ENCODE measurements around a stretch of chr17.

DNA sequence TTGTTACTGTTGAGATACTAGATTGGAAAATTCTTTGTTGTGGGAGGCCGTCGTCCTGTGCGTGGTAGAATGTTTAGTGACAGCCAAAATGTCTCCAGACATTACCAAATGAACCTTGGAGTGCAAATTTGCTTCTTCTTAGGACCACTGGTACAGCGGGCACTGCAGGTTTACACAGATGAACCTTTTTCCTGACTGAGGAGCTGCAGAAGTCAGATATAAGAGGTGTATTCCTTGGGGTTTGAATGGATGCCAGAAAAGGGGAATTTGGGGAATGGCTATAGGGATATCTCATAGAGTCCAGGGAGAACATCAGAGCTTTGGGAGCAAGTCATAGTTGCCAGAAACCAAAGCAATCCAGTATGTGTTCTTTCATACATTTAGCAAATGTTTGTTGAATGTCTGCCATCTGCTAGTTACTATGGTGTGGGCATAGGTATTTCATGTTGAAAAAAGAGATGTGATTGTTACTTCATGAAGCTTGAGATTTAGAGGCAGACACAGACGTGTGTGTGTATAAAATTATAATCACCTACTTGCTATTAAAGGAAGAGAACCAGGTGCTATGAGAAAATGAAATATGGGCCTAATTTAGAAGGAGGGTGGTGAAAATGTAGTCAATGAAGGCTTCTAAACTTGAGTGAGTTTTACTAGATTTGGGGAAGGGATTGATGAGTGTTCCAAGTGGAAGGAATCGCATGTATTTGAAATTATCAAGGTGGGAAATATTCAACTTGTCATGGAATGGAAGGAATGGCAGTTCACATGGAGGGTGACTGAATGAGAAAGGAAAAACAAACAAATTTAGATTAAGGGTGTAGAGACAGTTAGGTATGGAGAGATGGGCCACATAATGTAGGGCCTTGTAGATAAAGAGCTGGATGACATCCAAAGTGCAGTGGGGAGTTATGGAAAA, 47.0 kb downstream of the MAP2K4 start:
- PRO-cap, 2 experiments, result no peak in any of the 2 experiments

GRCh38 chr17:12622590-12622988, 43.1 kb upstream of the MYOCD start:
- PRO-cap, 2 experiments, result no peak in any of the 2 experiments

GRCh38 chr17:12765670-12765978, 23.7 kb upstream of the ARHGAP44 start:
- PRO-cap, 2 experiments, result no peak in any of the 2 experiments

GRCh38 chr17:12790718-12790933, 1.3 kb downstream of the ARHGAP44 start:
- PRO-cap, 2 experiments, result peak in 1 of 2 experiments; most common minus-strand start chr17:12790792 (in 1)

DNA sequence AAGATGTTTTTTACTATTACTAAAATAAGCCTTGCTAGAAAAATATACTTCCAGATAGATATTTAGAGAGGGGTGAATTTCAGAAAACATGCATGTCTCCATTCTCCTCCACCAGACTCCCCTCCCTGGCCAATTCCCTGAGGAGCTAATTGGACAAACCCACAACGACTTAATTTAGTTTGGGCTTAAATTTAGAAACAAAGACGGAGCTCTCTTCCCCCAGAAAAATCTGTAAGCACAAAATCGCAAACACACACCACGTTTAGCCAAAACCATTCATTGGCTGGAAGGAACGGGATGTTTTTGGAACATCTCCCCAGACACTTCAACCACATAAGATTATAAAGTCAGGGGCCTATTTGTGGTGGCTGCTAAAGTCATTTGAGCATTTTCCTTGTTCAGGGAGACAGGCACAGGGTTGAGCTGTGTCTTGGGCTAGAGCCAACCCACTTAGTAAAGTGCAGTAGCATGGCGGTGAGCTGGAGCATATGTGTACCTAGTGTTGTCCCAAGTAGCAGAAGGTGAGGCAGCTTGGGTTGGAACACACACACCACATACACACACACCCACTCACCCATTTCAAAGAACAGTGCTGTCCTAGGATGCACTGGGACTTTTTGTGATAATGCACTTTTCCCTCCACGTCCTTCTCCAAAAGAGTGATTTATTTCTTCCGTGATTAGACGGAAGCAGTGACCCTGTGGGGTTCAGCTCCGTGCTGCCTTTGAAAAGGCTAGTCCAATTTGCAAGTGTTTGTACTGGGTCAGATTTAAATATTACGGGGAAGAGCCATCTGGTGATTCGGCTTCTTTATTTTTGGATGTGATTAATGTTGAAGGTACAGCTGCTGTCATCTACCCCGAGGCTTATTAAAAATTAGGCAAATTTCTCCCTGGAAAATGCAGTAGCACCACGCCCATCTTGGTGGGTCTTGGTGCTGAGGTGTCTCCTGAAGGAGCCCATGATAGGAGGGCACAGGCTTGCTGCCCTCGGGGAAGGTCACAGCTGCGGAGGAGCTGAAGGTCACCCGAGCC, 32.2 kb downstream of the ELAC2 start:
- PRO-cap, 2 experiments, result no peak in any of the 2 experiments

DNA sequence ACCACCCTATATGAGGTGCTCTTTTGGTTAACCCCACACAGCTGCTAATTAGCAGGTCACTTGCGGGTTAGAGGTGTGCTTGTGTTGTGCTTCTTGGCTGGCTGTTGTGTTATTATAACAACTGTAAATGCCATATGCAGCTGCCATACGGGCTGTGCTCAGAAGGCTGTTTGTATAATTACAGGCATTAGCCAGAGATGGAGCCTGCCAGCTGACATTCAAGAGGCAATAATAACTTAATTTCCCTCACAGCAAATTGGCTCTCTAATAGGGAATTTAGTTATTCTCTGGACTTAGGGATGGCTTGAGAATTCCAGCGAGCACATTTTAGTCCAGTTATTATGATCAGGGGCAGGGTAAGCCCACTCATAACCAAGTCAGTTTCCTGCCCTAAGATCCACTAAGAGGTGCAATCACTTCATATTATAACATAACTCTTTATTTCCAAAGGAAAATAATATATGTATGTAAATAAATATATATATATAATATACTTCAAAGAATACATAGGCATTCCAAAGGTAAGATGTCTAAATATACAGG, 205.3 kb upstream of the ELAC2 start:
- PRO-cap, 2 experiments, result no peak in any of the 2 experiments

- PRO-cap, 2 experiments, result no peak in any of the 2 experiments
These were observed 138.3 kb upstream of the COX10 start for GRCh38 chr17:13930779-13931584.

DNA sequence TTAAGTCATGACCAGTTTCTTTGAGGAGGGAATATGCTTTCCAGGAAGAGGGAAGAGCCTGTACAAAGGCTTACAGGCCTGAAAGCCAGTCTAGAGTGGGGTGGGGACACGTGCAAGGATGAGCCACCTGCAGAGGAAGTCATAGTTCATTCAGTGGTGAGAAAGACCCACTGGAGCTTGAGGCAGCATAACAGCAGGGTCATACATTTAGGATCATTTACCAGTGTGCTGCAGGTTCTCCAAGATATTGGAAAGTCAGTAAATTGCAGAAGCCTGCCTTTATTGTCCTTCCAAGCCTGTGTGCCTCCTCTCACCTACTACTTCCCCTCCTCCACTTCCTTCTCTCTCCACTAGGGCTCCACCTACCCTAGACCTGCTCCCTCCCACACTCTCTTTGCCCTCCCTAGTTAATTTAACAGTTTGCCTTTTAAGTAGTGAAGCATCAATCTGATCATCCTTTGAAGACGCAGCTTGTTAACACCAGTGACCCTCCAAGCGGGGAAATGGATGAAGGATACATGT, 40.2 kb downstream of the CDRT15 start:
- PRO-cap, 2 experiments, result no peak in any of the 2 experiments

DNA sequence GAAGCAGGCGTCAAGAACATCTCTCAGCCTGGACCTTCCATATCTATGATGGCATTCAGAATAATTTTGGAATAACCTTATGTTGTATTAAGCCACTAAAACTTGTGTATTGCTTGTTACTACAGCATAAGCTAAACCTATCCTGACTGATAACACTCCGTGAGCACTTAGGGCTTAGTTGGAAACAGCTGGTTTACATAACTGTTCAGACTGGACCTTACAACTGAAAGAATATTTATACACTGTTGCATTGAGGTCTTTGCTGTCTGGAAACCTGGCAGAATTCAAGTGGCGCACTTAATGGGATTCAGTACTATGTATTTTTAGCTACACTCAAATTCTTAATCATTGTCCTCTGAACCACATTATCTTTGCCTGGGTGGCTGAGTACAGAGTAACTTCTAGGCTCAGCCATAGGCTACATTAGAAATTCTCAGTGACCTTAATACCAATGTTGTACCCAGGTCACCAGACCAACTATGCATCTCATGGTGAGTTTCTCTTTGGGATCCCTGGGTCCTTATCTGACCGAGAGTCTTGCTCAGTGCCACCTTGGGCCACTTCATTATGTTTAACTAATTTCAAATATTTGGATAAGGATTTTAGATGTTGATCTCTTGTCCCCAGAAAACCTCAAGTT, 172.8 kb downstream of the PMP22 start:
- PRO-cap, 2 experiments, result no peak in any of the 2 experiments

- PRO-cap, 2 experiments, result no peak in any of the 2 experiments
These were observed 30.1 kb downstream of the CDRT4 start for GRCh38 chr17:15437200-15437866.

DNA sequence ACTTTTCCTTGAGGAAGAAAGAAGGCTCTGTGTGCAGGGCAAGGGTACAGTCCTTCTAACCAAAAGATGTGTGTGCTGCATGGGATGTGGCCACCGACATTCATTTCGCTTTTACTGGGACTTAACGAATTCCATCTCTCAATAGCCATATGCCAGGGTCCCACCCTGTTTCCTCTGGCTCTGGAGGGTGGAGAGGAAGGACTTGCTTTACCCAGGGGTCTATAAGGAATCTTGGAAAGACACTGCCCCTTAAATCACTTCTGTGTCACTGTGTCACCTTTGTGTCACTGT, 9.4 kb downstream of the CDRT4 start:
- PRO-cap, 2 experiments, result no peak in any of the 2 experiments

- PRO-cap, 2 experiments, result no peak in any of the 2 experiments
These were observed 4.0 kb downstream of the CDRT4 start for GRCh38 chr17:15463340-15463976.

- PRO-cap, 2 experiments, result no peak in any of the 2 experiments
These were observed 21.1 kb upstream of the CDRT4 start for GRCh38 chr17:15488225-15489129.

DNA sequence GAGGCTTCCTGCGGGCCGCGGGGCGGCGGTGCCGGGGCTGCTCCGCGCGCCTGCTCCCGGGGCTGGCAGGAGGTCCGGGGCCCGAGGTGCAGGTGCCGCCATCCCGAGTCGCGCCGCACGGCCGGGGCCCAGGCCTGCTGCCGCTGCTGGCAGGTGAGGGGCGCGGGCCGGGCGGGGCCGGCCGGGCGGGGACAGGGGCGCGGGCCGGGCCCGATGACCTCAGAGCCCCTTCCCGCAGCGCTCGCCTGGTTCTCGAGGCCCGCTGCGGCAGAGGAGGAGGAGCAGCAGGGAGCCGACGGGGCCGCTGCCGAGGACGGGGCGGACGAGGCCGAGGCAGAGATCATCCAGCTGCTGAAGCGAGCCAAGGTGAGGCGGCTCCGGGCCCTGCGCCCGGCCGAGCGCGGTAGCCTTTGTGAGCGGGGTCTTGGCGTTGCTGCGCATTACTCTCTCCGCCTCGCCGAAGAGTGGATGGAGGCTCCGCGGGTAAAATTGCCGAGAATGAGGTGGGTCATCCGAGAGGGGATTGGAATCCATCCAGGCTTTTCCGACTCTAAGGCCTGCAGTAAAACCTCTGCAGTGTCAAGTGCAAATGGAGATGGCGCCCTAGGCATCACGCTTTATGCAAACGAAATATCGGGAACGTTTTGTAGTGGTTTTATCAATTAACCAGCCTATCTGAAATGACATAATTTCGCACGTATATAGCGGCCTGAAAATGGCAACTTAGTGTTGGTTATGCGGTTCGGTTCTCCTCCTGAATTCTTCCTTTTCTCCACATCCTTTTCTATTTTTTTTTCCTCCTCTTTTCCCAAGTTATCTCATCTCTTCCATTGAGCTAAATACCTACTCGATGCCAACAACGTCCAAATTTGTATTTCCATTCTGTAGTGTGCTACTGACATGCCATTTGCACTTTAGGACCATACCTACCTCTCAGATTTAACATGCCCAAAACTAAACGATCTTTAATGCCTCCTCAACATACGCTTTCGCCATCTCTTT, 557 bp downstream of the TTC19 start:
- PRO-cap, 2 experiments, result peak in 2 of 2 experiments; most common plus-strand start position 270 of the sequence (in 2); most common minus-strand start position 148 of the sequence (in 1)

- PRO-cap, 2 experiments, result no peak in any of the 2 experiments
These were observed 27.6 kb downstream of the TTC19 start for GRCh38 chr17:16027184-16027717.

DNA sequence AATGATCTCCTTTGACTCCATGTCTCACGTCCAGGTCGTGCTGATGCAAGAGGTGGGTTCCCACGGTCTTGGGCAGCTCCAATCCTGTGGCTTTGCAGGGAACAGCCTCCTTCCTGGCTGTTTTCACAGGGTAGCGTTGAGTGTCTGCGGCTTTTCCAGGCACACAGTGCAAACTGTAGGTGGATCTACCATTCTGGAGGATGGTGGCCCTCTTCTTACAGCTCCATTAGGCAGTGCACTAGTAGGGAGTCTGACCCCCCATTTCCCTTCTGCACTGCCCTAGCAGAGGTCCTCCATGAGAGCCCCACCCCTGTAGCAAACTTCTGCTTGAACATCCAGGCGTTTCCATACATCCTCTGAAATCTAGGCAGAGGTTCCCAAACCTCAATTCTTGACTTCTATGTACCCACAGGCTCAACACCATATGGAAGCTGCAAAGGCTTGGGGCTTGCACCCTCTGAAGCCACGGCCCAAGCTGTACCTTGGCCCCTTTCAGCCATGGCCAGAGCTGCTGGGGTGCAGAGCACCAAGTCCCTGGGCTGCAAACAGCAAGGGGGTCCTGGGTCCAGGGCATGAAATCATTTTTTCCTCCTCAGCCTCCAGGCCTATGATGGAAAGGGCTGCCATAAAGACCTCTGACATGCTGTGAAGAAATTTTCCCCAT, 100.5 kb downstream of the NCOR1 start:
- PRO-cap, 2 experiments, result no peak in any of the 2 experiments

DNA sequence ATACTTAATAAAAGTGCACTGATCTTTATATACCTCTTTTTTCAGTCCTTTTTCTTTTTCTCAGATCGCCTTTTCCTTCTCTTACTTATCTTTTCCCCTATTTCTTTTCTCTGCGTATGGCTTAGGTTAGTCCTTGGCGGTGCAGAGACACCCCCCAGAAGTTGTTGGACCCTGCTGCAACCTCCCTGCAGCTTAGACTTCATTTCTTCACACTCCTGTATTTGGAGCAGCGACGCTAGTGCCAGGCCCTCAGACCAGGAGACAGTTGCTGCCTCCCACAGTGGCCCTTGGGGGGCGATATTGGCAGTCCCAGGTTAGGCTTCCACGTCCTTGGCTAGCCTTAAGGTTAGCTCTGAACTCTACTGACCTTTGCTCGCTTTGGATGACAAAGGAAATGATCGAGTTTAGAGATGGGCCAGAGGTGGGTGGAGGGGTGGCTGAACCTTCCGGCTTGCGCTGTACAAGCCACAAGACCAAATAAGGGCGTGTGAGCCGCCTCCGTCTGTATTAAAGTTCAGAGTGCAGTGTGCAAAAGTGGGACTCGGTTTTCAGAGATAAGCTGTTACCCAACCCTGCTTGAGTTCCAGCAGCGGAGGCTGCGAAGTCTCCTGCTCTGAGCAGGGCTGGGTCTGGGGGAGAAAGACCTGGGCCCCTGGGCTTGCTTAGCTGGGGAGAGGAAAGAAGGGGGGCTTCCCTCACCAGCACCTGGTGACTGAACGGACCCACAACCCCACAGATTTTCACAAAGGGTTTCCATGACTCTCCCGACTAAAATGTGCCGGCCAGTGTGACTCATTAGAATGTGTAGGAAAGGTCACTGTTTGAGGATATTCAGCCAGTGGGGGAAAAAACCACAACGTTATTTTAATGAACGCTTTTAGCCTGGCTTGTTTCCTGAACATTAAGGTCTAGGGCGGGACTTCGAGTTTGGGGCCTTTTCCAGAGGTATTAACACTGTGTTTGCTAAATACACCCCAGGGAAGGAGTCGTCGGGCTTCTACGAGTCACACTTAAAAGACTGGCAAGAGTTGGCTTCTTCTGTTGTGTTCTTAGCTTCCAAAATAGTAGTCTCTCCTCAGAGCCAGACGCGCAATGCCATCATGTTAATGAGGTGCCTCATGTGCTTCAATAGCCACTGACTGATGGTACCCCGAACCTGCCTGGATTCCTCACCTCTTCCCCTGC, 67.2 kb downstream of the CENPV start:
- PRO-cap, 2 experiments, result peak in 1 of 2 experiments; most common plus-strand start position 537 of the sequence (in 1); most common minus-strand start position 380 of the sequence (in 1)

GRCh38 chr17:16297514-16298065, 55.7 kb downstream of the CENPV start:
- PRO-cap, 2 experiments, result peak in 1 of 2 experiments; most common plus-strand start chr17:16297916 (in 1); most common minus-strand start chr17:16297714 (in 1)

DNA sequence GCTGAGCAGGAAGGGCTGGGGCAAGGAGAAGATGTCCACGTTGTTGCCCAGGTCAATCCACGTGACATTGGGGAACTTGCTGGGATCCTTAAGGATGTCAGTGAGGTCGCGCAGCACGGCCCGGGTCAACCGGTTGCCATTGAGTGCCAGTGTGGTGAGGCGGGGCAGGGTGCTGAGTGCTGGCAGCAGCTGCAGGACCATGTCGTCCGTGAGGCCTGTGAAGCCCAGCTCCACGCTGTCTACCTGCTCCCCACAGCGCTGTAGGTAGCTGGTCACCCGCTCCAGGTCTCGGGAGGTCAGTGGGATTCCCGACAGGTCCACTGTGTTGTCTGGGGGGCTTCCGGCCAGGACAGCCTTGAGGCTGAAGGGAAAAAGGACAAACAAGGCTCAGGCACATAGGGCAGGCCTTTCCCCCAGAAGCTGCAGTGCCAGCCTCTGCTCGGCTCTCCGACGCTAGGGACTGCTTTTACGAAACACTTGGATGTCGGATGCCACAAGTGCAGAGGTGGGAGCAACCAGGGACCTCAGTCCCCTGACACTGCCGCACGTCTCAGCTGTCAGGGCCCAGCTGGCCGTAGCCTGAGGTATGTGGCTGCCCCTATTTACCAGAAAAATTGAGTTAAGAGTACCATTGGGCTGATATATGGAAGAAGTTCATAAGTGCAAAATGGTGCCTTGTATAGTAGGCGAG, 28.5 kb downstream of the TRPV2 start:
- PRO-cap, 2 experiments, result no peak in any of the 2 experiments

GRCh38 chr17:16455723-16456529, 36.1 kb downstream of the LRRC75A start:
- PRO-cap, 2 experiments, result no peak in any of the 2 experiments